HT-29 (cell line): ENCODE measurements around the genes TET1, COL13A1 and PRF1.

DNA sequence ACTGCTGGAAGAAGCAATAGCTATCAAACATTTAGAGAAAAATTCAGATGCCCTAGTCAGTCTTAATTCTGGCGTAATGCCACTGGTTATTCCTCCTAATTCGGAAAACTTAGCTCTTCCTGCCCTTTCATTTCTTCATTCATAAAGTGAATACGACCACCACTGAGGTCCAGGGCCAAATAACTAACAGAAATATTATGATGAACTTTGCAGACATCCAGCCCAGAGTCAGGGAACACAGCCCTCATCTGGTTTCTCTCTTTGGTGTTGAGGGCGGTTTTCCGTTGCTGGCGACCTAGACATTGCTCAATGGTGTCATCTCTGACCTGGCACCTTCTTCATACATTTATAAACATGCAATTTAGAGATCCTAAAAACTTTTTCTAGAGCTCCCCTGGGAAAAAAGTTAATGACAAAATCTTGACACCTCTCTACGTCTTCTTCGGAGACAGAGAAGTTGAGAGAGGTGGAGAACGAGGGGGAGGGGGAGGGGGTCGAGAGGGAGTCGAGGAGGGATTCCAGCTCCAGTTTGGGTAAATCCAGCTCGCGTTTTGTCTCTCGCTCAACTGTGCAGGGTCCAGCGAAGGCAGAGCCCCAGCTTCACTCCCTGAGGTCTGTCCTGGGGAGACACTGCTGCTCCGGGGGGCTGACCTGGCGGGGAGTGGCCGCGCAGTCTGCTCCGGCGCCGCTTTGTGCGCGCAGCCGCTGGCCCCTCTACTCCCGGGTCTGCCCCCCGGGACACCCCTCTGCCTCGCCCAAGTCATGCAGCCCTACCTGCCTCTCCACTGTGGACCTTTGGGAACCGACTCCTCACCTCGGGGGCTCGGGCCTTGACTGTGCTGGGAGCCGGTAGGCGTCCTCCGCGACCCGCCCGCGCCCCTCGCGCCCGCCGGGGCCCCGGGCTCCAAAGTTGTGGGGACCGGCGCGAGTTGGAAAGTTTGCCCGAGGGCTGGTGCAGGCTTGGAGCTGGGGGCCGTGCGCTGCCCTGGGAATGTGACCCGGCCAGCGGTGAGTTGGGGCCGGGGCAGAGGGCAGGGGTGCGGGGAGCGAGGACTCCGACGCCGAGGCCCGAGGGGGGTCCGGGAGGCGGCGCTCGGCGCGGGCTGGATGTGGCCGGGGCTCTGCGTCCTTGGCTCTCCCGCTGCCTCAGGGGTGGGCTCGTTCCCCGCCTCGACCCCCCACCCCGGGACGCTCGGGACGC lies at the start of gene TET1:
Gene TET1 (plus strand): TSS at position 603 of the 1,201 bp plus-strand sequence.
- RAMPAGE, long total RNA, result no peak

GRCh38 chr10:68903984-68904446 lies 2.9 kb downstream of the DDX50 start:
- RAMPAGE, long total RNA, result no peak

GRCh38 chr10:69065395-69066306 lies 22.3 kb upstream of the SRGN start:
- RAMPAGE, long total RNA, result no peak

DNA sequence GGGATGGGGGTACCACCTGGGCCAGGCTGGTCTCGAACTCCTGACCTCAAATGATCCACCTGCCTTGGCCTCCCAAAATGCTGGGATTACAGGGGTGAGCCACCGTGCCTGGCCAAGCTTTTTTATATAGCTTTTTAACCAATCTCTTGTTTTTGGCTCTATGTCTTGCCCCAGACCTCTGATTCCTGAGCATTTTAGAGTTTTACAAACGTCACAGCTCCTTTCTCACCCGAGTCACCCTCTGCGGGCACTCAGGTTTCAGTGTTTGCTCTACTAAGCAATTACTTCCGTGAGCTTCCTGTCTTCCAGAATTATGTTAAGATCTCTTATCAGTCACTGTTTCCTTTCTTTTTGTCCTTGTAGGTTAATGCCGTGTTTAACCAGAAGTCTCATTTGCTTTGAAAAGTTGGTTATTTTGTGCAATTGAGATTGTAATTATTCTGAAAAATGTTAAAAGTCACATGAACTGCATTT lies 4.8 kb upstream of the HKDC1 start:
- RAMPAGE, long total RNA, result no peak

DNA sequence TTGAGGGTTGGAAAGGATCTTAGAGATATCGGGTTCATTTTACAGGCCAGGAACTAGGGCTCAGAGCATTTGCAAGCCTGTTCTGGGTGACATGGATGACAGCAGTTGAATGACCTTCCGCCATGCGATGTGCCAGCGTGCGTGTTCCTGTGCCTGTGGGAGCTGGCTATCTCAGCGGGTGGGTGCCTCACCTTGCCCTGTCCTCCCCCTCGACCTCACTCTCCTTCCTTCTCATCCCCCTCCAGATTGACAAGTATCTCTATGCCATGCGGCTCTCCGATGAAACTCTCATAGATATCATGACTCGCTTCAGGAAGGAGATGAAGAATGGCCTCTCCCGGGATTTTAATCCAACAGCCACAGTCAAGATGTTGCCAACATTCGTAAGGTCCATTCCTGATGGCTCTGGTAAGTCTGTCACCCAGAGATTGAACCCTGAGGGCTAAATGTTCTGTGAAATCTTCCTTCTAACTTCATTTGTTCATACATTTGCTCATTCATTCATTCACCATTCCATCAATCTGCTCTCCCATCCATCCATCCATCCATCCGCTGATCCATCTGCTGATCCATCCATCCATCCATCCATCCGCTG lies 25.0 kb downstream of the HK1 start:
- RAMPAGE, long total RNA, result no peak

- RAMPAGE, long total RNA, result no peak
Measured at GRCh38 chr10:69349087-69349916, 30.7 kb downstream of the HK1 start.

GRCh38 chr10:69408521-69408870 lies 8.2 kb downstream of the TACR2 start:
- RAMPAGE, long total RNA, result no peak

- RAMPAGE, long total RNA, result no peak
Measured at GRCh38 chr10:69709676-69710024, 79.6 kb downstream of the FAM241B start.

GRCh38 chr10:69801416-69802207 lies at the start of gene COL13A1:
TSS of gene COL13A1 (plus strand) at chr10:69801906.
- RAMPAGE, long total RNA, result no peak

DNA sequence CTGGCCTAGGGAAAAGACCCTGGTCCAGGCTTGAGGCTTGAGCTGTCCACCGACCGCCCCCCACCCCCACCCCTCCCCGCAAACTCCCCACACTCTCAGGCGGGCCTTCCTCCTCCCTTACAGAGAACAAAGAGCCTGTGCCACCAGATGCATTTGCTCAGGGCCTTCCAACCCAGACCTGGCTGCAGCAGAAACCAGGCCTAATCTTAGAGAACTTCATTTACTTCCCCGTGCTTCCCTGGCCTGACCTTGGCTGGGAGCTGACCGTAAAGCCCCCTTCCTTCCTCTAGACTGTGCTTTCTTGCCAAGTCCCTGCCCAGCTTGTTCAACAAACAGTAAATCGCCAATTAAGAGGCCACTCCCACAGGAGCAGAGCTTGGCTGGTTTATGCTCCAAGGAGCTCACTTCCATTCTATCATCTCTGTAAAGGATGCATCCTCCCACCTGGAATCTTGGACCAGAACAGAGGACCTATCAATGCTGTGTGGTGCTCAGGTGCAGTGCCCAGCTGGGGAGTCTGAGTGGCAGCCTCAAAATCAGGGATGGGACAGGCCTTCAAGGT lies 110.9 kb downstream of the COL13A1 start:
- RAMPAGE, long total RNA, result no peak

- RAMPAGE, long total RNA, result no peak
Measured at GRCh38 chr10:70051259-70052083, 1.2 kb upstream of the MACROH2A2 start.

- RAMPAGE, long total RNA, result no peak
Measured at GRCh38 chr10:70235097-70235633, 1.9 kb upstream of the PPA1 start.

DNA sequence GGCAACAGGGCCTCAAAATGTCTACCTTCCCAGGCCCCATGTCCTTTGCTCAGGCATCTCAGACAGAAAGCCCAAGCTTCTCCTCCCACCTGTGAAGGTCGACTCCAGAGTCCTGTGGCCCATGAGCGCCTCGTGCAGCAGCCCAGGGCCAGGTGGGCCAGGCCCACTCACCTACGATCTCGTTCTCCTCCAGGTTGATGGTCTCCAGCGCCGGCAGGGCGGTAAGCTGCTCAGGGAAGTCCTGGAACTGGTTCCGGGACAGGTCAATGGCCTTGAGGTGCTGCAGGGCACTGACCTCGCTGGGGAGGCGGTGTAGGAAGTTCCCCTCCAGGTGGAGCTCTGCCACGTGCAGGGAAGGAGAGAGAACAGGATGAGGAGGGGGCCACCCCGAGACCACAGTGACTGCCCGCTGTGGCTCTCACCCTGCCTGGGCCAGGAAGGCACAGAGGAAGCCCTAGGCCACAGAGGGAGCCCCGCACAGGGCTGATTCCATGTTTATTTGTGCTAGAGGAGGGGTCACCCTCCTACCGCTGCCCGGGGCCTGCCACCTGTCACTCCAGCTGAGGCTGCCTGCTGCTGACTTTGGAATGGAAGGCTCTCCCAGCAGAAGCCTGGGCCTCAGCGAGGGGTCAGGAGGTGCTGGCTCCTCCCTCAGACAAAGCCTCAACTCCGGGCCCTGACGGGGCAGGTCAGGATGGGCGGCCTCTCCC lies 40.0 kb upstream of the NPFFR1 start:
- RAMPAGE, long total RNA, result no peak

DNA sequence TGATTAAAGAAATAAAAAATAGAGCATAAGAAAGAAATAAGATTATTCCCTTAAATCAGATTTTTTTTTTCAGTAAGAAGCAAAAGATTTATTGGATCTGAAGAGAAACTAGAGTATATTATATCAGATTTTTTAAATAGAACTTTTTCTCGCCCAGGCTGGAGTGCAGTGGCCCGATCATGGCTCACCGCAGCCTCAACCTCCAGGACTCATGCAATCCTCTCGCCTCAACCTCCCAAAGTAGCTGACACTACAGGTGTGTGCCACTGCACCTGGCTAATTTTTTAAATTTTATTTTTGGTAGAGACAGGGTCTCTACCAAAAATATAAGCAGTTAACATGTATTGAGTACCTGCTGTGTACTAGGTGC lies 11.4 kb downstream of the LRRC20 start:
- RAMPAGE, long total RNA, result no peak

DNA sequence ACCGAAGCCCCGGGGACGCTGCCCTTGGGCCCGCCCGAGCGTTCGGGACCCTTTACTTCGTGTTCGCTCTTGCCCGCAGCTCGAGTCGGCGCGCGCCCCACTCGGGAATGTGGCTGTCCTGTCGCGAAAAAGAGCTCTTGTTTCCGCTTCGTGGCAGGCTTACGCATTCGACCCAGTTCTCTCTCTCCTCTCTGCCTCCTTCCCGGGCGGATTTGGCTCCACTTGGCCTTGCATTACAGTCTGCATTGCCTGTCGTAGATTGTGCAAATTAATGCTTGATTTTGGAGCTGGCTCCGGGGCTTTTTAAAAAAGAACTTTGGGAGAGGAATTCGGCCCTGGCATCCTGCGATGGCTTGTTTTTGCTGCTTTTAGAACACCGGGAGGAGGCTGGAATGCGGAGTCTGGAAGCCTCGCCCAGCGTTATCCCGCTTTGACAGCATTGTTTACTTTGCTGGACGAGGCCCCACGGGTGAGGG lies 741 bp downstream of the EIF4EBP2 start:
- RAMPAGE, long total RNA, result no peak

- RAMPAGE, long total RNA, result no peak
Measured at GRCh38 chr10:70422461-70423110, 18.6 kb downstream of the EIF4EBP2 start.

DNA sequence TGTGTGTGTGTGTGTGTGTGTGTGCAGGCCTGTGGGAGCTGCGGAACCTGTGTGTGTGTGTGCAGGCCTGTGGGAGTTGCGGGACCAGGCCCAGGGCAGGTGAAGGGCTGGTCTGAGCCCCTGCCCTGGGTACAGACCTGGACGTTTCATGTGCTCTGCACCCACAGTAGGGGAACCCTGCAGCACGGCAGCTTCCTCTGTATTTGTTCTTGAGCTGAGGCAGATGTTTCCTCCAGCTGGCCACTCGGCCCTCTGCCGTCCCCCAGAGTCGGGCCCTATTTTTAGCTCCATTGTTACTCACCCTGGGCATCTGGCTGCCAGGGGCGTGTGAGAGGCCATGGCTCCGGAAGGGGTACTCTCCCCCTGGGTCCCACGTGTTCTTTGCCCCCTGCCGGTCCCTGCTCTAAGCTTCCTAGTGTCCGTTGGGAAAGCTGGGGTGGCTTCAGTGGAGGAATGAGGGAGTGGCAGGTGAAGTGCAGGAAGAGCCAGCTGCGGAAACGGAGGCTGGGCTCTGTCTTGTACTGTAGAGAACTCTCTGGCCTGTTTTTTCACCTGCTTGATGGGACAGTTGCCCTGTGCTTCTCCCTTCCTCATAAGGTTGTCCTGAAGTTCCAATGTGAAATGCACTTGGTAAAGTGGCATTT lies 30.4 kb downstream of the PALD1 start:
- RAMPAGE, long total RNA, result no peak

GRCh38 chr10:70592417-70592735 lies 10.2 kb downstream of the PRF1 start:
- RAMPAGE, long total RNA, result no peak

GRCh38 chr10:70602459-70603151 lies at the start of gene PRF1:
TSS of gene PRF1 (minus strand) at chr10:70602741.
- RAMPAGE, long total RNA, result no peak

DNA sequence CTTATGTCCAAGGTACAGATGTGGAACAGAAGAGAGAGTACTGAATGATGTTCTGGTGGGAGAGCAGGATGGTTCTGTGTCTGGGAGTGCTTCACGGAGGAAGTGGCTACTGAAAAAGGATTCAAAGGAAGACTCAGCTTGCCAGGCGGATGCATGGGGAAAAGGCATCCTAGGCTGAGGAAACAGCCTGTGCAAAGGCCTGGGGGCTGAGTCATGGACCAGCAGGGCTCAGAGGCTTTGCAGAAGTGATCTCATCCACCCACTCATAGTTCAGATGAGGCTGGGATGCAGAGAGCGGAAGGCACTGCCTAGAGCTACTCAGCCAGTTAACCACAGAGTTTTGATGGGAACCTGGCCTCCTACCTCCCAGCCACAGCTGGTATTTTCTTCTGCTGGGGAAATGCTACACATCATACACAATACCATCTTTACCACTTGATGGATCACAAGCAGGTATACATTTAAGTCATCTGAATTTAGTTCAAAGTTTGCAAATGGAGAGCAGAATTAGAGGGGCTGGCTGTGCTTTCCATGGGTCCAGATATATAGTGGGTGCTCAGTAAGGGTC lies 15.8 kb upstream of the ADAMTS14 start:
- RAMPAGE, long total RNA, result no peak